Spinal cord (tissue), 3 donors: ENCODE data around the gene IL27RA.

- PRO-cap: no peak
- RAMPAGE, long total RNA: no peak
These were observed 21.7 kb downstream of the NFIX start for GRCh38 chr19:13016978-13017459.

DNA sequence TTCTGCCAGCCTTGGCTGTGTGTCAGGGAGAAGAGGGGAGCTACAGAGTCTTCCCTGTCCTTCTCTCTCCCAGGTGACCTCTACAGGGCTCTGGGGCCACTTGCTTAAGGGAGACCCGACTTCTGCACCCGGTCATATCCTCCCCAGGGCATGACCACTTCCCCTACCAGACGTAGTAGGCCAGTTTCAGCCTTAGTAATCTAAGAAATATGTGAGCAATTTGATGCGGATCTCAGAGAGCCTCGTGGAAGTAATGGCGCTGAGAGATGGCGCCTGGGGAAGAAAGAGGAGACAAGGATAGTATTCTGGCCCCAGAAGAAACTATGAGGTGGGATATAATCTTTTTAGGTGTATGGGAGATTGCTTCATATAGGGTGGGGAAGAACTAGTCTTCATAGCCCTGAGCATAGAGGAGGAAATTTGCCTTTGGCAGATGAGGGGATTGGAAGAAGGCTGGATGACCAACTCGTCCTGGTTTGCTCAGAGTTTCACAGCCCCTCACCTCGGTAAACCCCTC lies 42.0 kb downstream of the NFIX start:
- PRO-cap: no peak
- RAMPAGE, long total RNA: no peak

DNA sequence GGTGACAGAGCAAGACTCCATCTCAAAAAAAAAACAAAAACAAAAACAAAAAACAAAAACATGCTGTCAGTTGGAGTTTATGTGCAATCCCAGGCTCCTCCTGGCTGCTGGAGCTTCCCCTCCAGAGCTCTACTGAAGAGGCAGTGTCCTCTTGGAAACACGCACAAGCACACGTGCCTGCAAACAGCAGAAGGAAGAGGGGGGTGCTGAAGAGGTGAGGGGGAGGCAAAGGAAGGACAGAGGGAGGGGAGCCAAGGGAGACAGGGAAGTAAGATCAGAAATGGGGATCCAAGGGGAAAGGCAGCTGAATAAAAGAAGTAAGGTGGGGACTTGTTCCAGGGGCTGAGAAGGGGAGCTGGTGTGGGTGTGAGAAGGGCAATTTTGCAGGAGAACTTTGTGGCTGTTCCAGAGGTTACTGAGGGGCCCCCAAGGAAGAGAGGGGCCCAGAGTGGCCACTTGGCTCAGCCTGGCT lies 34.5 kb downstream of the LYL1 start:
- PRO-cap: no peak
- RAMPAGE, long total RNA: no peak

- PRO-cap: no peak
- RAMPAGE, long total RNA: no peak
These were observed 748 bp downstream of the NACC1 start for GRCh38 chr19:13118661-13119362.

DNA sequence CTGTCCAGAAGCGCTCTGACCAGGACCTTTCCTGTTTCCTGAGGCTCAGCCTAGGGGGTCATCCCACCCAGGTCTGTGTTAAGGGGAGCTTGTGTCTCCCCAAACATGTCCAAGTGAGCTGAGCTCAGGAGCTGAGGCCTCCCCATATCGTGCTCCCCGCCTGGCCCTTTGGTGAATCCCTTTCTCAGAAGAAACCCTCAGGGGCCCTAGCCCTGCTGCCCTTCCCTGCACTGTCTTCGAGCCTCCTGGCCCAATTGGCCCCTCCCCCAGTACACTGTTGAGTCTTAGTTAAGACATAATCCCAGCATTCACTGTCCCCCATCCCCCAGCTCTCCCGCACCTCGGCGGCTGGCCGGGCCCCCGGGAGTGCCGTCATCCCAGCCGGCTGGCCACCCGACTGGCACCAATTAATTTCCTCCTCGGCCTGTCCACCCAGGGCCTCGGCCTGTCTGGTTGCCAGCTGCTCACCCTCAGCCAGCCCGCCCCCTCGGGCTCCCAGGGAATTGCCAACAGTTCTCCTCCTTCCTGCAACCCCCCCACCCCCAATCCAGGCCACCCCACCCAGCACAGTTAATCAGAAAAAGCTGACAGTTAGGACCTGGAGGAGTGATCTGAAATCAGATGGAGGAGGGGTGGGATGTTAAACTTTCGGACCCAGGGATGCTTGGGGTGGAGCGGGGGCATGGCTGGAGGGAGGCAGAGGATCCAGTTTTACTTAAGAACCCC lies 13.6 kb downstream of the IER2 start:
- PRO-cap: no peak
- RAMPAGE, long total RNA: no peak

- PRO-cap: no peak
- RAMPAGE, long total RNA: no peak
These were observed 47.0 kb downstream of the CACNA1A start for GRCh38 chr19:13459143-13459735.

- PRO-cap: no peak
- RAMPAGE, long total RNA: no peak
These were observed 5.5 kb downstream of the C19orf53 start for GRCh38 chr19:13779665-13780318.

- PRO-cap: no peak
- RAMPAGE, long total RNA: no peak
These were observed 5.7 kb downstream of the ZSWIM4 start for GRCh38 chr19:13800946-13801331.

DNA sequence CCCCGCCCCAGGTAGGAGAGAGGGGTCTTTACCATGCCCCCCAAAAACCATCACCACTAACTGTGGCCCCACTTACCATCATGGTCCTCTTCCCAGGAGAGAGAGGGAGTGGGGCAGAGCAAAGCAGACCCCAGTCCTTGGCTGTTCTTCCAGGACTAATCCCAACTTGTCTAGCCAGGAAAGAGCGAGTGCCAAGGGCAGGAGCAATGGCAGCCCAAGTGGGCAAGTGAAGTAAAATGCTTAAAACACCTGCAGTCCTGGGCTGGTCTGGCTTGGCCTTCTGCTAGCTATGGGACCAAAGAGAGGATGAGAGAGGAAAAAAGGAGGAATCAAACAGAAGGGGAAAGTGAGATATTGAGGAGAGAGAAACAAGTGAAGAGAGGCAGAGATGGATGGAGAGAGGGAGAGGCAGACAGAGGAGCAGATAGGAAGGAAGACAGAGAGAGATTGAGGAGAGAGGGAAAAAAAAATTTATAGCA lies 17.9 kb downstream of the ZSWIM4 start:
- PRO-cap: no peak
- RAMPAGE, long total RNA: no peak

- PRO-cap: no peak
- RAMPAGE, long total RNA: no peak
These were observed 33.5 kb upstream of the NANOS3 start for GRCh38 chr19:13843256-13844055.

GRCh38 chr19:13846567-13847641 lies 30.0 kb upstream of the NANOS3 start:
- PRO-cap: no peak
- RAMPAGE, long total RNA: no peak

- PRO-cap: no peak
- RAMPAGE, long total RNA: no peak
These were observed 3.6 kb downstream of the CC2D1A start for GRCh38 chr19:13909489-13910027.

DNA sequence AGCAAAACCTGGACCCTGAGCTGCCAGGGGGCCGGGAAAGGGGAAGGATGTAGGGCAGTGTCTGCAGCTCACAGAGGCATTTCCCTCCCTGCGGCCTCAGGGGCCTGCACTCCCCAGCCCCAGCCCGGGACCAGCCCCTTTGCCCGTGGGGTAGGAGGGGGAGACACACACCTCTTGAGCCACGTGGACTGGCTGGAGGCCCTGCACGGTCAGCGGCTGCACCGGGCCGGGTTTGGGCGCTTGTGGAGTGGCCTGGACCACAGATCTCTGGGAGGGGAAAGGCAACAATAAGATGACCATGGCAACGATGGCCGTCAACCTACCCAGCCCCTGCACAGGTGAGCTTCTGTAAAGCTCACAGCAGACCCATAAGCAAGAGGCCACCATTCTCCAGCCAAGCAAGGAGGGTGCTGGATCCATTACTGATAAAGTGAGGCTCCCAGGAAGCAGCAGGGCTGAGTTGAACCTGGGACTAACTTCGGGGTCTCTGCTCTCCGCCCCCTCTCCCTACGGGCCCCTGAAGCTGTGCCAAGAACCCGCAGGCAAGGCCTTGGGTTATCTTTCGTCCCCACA lies 26.8 kb downstream of the RFX1 start:
- PRO-cap: no peak
- RAMPAGE, long total RNA: no peak

- PRO-cap: no peak
- RAMPAGE, long total RNA: no peak
These were observed 20.2 kb downstream of the RFX1 start for GRCh38 chr19:13985866-13986273.

DNA sequence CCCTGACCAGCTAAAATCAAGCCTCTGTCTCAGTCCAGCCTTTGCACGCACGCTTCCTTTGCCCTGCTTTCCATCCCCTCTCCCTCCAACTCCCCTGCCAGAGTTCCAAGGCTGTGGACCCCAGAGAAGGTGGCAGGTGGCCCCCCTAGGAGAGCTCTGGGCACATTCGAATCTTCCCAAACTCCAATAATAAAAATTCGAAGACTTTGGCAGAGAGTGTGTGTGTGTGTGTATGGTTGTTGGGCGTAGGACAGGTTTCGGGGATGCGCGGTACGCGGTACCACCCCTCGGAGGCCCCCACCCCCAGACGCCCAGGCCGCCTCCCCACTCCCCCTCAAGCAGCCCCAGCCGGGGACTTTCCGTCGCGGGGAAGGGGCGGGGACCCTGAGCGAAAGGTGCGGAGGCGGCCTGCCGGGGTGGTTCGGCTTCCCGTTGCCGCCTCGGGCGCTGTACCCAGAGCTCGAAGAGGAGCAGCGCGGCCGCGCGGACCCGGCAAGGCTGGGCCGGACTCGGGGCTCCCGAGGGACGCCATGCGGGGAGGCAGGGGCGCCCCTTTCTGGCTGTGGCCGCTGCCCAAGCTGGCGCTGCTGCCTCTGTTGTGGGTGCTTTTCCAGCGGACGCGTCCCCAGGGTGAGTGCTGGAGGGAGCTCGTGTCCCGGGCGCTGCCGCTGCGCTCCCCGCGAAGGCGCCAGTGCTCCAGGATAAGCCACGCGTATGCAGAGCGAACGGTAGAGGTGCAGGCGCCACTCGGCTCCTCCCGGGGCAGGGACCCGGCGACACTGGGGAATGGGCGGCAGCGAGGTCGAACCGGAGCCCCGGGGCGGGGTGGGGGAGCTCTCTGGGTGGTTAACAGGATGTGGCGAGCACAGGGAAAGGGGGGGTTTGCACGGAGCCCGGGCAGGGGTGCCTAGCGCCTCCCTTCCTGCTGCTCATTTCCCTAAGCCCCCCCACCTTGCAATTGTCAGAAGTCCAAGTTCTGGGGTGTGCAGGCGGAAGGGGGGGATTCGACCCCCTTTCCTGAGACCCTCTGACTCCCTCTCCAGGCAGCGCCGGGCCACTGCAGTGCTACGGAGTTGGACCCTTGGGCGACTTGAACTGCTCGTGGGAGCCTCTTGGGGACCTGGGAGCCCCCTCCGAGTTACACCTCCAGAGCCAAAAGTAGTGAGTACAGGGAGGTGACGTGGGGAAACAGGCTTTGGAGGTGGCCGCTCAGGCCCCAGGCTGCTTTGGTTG lies at the start of gene IL27RA:
Gene IL27RA, plus strand, starts transcription at position 420 of the 1,233 bp plus-strand sequence.
- PRO-cap: no peak
- RAMPAGE, long total RNA: no peak

DNA sequence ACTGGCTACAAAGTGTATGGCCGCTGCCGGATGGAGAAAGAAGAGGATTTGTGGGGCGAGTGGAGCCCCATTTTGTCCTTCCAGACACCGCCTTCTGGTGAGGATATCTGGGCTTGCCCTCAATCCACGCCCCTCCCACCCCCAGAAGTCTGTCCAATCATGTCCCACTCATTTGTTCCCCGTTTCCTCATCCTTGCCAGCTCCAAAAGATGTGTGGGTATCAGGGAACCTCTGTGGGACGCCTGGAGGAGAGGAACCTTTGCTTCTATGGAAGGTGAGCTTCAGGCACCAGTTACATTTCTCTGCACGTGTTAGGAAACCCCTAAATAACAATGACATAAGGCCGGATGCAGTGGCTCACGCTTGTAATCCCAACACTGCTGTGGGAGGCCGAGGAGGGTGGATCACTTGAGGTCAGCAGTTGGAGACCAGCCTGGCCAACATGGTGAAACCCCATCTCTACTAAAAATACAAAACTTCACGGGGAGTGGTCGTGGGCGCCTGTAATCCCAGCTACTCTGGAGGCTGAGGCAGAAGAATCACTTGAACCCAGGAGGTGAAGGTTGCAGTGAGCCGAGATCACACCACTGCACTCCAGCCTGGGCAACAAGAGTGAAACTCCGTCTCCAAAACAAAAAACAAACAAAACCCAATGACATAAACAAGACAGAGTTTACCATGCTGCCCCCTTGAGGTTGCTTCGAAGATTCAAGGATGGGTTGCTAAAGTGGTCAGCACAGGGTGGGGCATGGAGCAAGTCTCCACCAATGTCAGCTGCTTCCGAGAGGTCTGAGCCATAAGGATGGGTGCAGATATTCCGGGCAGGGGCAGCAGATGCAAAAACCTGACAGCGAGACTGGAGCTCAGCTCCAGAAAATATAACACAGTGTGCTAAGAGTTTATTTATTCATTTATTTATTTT lies 11.2 kb downstream of the IL27RA start:
- PRO-cap: no peak
- RAMPAGE, long total RNA: no peak

- PRO-cap: no peak
- RAMPAGE, long total RNA: no peak
These were observed 7.6 kb downstream of the PALM3 start for GRCh38 chr19:14053896-14055038.

DNA sequence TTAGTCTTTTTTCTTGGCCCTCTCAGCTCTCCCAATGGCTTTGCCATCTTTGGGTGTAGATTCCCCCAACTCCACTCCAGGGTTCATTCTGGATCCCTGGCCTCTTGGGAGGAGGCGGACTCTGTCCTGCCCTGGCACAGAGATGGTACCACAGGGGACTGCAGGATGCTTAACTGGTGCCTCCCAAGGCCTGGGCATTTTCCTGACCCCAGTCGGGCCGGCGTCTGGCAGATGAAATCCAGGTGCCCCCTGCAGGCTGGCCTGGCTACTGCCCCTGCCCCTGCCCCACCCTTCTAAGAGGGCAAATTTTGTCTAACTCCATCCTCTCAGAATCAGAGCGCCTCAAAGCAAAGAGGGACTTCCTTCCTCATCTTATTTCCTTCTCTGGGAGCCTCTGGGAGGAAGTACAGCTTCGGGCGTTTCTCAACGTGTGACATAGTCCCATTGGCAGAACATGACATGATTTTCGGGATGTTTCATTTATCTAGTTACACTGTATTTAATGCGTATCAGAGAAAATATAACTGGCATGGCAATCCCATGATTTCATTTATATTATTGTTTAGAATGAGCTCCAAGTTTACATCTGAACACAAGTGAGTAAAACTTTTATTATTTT lies 2.7 kb downstream of the PRKACA start:
- PRO-cap: no peak
- RAMPAGE, long total RNA: no peak

DNA sequence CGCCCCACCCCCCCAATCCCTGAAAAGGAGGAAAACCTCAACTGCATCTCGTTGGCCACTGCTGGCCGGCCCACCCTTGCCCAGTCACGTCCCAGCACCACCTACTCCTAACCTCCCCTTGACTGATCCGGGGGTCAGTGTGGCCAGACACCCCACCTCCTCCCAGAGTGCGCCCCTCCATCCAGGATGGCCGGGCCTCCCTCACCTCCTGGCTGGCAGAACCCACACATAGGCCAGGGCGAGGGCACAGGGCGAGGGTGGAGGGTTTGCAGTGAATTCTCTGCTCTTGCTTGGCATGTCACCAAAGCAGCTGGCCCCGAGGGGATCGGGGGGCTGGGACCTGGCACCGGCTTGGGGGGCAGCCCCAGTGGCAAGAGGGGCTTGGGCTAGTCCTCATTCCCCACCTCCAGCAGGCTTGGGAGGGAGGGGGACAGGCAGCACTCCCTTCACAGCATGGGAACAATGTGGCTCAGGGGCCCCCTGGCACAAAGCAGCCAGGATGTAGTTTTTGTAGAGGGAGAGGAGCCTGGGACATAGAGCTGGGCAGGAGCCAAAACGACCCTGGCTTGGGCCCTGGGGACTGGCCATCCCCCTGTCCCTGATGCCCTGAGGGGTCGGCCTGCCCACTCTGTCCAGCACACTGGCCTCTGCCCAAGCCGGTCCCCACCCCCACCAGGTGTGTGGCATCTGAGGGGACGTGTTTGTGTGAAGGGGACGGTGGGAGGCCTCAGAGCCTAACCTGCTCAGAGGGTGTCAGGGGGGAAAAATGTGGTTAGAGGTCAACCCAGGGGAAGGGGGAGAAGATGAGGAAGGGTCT lies 28.5 kb upstream of the ASF1B start:
- PRO-cap: no peak
- RAMPAGE, long total RNA: no peak

GRCh38 chr19:14167110-14167436 lies 30.7 kb upstream of the ASF1B start:
- PRO-cap: no peak
- RAMPAGE, long total RNA: no peak